ENCODE measurements around the gene SPOCK2.

GRCh38 chr10:71752606-71753451 lies 20.5 kb downstream of the VSIR start:
- RRBS: no CpG with 5 or more reads among the region's 14 CpGs

DNA sequence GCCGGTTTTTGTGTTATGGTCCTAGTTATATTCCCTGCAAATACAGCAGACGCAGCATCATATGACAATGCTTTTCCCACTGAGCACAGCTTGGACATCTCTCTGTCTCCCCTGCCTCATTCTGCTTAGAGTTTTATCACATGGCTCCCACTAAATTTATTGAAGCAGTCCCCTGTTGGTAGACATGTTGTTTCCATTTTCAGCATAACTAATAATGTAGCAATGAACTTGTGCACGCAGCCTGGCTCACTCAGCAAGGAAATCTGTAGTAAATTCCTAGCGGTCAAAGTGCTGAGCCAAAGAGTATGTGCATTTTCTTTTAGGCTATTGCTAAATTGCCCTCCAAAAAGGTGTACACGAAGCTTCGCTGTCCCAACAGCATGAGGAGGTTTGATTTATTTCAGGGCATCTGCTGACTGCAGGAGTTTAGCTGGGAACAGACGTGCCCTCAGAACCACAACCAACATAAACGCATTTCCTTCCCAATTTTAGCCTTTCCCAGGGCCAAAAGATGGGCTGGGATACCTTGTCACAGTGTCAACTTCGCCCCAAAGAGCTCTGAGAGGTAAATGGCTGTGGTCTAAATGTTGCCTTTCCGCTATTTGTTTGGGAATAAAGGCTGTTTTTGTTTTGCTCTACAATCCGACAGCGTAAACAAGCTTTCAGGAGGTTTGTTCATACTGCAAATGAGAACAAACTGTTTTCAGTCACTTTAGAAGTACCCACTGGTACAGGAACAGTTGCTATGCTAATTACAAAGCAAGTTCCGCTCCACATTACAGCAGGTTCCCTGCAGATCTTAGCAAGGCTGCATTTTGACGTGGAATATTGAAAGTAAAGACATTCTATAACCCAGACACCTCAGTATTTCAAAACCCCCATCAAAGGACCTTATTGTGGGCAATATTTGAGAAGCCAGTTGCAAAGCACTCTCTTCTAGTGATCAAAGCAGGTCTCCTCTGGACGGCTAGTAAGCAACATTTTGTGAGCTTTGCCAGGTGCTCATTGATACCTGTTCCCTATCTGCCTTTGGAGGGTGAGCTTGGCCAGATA lies 16.8 kb downstream of the VSIR start:
- RRBS: no CpG with 5 or more reads among the region's 15 CpGs

- RRBS: 55% methylated on average over 5 of the region's 17 CpGs
Observed at GRCh38 chr10:71766028-71766432, 7.3 kb downstream of the VSIR start.

DNA sequence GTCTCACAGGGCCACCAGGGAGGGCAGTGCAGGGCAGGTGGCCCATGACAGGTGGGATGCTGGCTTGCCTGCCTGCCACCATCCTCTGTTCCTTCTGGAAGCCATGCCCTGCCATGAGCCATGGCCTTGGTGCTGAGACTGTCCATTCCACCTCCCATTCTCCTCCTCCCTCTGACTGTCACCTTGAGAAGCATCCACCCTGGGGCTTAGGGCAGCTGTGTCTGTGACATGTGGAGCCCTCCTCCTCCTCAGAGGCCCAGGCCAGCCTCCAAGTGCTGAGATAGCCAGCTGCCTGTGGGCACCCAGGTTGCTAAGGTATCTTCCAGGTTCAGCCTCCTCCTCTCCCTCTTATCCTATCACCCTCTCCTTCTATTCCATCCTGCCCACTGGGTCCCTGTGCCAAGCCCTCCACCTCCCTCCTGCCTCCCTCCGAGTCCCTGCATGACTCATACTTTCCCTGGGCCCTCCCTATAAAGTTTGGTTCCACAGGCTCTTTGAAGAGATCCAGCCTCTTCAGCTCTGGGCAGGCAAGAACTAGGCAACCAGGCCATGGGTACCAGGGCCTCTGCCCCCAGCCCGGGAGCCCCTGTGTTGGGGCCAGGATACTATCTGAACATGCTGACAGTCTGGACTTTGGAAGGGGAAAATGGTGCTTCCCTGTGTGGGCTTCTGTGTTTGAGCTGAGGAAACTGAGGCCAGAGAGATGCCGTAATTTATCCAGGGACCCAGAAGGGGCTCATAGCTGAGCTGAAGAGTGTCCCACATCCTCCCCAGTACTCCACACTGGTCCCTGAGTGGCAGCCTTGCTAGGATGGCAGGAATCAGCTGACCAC lies 1.2 kb downstream of the VSIR start:
- RRBS: no CpG with 5 or more reads among the region's 3 CpGs

- RRBS: 68% methylated on average over 9 of the region's 41 CpGs
Observed at GRCh38 chr10:71805557-71806594, 32.6 kb upstream of the VSIR start.

- RRBS: no CpG with 5 or more reads among the region's 9 CpGs
Observed at GRCh38 chr10:71817809-71818282, 33.2 kb downstream of the PSAP start.

GRCh38 chr10:71818283-71819433 lies 32.4 kb downstream of the PSAP start:
- RRBS: 58% methylated on average over 1 of the region's 15 CpGs

GRCh38 chr10:71840165-71840825 lies 10.8 kb downstream of the PSAP start:
- RRBS: no CpG with 5 or more reads among the region's 6 CpGs

DNA sequence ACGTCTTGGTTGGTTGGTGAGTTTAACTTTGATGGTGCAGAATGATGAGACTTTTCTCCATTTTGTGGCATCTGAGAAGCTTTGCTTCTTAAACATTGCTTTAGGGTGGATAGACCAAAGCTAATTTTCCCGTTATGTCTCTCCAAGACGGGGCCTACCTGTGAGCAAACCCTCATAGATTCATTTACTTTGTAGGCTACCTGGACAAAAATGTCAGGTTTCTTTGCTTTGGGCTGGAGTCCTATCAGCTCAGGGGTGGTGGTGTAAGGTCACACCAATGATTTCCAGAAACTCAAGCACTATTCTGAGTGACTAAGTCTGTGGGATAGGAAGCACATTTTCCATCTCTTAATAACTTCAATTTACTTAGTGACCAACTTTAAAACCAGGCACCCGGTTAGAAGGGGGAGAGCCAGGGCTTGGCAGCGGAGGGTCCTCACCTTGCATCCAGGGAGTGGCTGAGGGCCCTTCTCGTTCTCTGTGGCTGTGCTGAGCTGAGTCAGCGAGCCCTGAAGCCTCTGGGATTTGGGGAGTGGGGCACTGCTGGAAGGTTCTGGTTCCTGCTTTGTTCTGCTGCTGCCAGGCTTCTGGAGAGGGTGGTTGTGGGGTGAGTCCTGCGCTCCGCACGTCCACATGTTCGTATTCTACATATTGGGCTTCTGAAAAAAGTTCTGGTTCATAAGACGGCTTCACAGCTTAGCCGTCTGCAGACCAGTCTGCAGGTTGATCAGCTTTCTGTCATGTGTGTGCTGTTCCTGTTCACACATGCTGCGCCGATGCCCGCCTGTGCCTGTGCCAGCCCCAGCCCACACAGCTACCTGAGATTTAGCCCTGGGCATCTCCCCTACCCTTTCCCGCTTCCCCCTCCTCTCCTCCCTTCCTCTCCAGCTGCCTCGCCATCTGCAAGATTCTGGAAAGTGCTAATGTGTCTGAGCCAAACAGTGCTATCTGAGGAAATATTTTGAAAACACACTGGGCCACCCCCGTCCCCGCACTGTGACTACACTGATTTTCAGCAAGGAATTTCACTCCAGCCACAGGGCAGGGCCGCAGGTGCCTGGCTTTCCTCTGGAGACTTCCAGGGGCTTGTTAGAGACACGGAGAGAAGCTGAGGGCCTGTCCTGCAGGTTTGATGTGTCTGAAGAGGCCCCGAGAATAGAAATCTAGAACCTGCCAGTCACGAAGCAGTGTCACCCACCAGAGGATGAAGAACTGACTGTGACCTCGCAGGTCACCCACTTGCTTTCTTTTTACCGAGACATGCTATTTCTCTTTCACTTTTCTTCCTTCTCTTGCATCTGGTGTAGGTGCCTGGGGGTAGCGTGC lies 7.0 kb downstream of the CHST3 start:
- RRBS: no CpG with 5 or more reads among the region's 27 CpGs

GRCh38 chr10:71981063-71981813 lies 17.0 kb downstream of the CHST3 start:
- RRBS: no CpG with 5 or more reads among the region's 13 CpGs

GRCh38 chr10:71998806-71999211 lies 34.6 kb downstream of the CHST3 start:
- RRBS: no CpG with 5 or more reads among the region's 5 CpGs

DNA sequence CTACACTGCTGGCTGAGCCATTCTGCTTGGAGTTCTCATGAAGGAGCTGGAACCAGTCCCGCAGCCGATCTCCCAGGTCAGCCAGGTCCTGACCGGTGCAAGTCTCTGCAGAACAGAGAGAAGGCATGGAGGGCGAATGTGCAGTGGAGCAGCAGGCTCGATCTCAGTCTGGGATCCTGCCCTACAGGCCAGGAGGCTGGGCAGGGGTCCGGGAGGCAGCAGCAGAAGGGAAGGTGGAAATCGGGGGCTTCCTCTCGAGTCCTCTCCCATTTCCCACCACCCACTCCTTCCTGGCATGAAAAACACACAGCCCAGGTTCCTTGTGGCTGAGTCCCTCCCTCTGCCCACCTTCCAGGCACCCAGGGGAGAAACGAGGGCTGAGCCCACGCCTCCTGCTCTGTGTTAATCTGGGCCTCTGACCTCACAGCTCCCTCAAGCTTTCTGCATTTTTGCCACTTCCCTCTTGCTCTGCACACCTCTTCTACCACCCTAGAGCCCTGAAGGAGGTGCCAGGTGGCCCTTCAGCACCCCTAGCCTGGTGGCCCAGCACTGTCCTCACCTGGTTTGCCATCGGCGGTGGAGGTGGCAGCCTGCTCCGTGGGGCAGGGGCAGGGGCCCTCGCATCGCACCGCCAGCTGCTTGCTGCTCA lies 20.6 kb downstream of the SPOCK2 start:
- RRBS: 65% methylated on average over 4 of the region's 16 CpGs

GRCh38 chr10:72075354-72076287 lies 12.7 kb downstream of the SPOCK2 start:
- RRBS: no CpG with 5 or more reads among the region's 15 CpGs

DNA sequence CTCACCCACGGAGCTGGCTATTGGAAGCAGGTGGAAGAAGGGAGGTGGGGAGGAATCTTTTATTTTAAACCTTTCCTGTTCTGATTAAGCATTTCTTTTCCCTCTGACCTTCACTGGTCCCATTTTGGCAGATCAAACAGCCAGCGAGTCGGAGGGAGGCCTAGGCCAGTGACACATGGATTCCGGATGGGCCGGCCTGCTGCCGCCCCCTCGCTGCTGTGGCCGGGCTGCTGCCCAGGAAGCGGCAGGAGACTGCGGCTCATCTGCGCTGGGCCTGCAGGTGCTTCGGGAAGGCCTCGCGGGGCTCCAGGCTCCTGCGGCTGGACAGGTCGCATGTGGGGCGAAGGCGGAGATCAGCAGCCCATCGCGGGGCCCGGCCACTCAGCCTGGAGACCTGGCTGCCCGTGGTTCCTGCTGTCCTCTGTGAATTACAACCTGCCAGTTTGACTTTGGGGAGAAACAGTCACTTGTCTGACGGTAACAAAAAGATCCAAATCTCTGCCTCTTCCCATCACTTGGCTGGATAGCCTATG lies 1.9 kb downstream of the SPOCK2 start:
- RRBS: no CpG with 5 or more reads among the region's 23 CpGs

DNA sequence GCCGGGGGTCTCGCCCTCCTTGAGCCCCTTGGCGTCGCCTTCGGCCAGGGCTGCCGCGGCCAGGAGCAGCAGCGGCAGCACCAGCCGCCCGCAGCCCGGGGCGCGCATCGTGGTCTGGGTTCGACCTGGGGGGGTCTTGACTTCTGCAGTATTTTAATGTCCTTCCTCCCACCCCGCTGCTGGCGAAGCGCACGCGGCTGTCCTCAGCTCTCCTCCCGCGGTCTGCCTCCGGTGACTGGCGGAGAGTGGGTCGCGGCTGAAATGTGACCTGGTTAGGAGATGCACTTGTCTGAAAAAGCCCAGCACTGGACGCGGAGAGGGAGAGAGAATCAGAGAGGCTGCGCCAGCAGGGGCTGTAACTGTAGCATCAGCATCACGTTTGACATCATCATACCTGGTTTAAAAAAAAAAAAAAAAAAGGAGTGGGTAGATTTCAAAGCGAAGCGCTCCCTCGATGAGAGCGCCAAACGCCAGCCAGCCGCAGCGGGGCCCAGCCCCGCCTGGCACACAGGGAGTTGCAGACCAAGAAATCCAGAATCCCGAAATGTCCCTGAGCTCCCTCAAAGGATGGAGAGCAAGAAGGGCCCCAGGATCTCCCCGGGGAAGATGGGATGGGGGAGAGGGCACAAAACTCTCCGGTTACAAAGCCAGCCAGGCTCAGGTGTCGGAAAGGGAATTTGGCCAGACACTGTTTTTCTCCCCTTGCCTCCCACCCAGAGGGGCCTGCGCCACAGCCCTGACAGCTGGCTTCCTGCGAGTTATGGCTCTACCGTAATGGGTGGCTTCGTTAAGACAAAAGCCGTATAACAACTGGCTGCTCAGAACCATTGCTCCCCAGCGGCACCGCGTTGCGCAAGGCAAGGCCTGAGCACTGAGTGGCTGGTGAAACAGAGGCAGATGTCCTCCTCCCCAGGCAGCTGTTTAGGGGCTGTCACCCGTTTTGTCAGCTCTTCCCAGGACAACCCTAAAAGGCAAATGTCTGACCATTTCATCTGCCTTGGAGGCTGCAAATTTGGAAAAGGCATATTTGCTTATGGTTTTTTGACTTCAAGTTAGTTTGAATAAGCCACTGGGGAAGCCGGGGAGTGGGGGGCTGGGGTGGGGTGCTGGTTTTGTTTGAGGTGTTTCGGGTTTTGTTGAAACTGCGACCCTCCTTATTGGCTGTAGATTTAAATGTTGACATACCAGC lies at the start of gene SPOCK2:
TSS of gene SPOCK2 (minus strand) at position 331 of the 1,189 bp plus-strand sequence.
- RRBS: 3% methylated on average over 8 of the region's 55 CpGs

DNA sequence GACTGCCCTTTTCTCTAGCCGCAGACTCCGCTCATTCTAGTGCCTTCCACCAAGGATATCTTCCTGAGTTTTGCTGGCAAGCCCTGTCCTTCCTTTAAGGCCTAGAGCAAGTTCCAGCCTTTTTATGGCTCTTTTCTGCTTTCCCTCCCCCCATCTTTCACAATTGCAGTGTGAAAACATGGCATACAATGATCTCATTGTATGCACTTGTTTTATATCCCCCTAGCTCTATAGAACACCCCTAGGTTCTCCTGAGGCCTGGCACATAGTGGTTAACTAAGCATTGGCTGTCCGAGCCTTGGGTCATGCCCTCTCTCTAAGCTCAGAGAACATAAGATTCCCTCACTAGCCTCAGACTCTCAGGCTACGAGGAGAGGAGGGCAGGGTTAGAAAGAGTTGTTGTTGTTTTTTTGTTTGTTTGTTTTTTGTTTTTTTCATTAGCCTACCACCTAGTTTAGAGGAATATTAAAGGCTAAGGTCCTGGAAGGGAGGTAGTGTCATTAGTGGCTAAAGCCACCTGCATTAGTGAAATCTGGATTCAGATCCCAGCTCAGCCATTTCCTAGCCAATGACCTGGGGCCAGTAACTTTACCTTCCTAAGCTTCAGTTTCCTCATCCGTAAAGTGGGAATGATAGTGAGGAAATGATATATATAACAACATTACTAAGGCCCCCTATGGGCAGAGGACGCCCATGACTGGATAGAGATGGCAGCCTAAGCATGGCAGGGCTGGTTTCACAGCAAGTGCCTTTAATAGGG lies 4.8 kb downstream of the DDIT4 start:
- RRBS: no CpG with 5 or more reads among the region's 6 CpGs

- RRBS: no CpG with 5 or more reads among the region's 69 CpGs
Observed at GRCh38 chr10:72297590-72298545, 24.1 kb downstream of the DDIT4 start.

GRCh38 chr10:72305435-72305915 lies 31.8 kb downstream of the DDIT4 start:
- RRBS: no CpG with 5 or more reads among the region's 7 CpGs

DNA sequence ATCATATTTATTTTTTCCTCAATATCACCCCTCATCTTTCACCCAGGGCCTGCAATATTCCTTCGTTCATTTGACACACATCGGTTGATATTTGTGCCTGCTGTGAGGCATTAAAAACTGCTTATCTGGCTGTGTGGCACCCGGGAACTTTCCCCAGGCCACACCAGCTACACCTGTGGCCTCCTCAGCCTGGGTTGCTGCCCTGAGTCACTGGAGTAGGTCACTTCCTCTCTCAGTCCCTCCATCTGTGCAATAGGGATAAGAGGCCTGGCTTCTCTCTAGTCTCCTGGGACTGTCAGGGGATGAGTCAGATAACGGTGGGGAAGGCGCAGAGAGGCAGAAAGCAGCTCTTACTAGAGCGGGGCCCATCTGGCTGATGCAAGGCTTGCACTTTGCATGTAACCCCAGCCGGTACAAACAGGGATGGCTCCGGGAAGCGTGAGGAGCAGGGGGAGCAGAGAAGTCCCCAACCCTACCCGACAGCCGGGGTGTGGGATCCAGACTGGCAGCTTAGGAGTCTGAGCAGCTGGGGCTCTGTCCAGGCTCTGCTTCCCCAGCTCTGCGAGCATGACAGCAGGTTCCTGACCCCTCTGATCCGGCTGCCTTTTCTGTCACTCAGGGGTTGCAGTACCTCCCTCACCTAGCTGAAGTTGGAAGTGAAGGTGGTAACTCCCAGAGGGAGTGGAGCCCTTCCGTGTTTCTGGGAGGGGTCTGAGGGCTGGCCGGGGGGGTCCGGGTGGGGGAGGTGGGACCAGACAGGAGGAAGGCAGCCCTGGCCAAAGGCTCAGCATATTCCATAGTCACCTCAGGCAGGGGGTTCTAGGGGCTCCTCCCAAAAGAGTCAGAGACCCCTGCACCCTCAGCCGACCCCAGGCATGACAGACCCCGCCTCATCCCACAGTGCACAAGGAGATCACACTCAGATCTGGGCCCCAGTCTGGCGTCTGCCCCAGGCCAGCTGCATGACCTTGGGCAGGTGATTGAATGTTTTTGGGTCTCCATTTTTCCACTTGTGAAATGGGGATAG lies 33.8 kb downstream of the DNAJB12 start:
- RRBS: 11% methylated on average over 6 of the region's 19 CpGs

DNA sequence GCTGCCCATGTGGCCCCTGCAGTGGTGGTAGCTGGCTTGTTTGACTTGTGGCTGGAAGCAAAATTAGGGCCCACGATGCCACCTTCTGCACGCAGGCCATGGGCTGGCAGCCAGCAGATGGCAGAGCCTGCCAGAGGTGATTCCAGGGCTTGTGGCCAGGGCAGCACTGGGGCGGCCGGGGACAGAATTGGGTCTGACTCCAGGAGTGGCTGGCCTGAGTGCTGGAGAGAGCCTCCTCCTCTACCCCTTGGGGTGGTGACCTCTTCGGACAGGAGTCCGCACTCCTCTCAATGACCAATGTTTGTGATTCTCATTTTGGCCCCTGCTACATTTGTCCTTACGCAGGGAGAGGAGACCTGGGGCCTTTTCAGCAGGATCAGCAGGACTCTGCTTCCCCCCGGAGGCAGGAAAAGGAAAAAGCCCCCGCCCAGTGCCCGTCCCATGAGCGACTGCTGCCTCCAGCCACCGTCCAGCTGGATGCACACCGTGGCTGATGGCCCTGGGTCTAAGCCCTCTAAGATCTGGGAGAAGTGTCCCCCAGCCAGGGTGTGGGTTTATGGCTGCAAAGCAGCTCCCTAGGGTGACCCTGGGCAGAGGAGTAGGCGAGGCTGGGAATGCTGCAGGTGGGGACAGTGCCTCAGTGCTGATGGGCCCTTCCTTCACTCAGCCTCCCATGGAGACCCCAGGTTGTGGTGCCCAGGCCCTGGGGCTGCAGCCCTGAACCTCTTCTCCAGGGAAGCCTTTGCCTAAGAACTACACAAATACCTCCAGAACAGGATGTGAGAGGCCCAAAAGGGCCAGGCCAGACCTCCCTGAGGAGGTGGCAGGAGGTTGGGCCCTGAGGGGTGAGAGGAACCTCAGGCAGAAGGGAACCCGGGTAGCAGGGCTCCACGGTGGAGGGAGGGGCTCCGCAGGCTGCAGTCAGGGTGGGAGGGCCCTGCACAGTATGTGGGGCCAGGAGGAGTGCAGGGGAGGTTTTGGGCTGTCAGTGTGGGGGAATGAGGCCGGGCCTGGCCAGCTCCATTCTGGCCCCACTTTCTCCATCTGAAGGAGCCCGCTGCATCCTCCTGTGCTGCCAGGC lies 26.3 kb downstream of the DNAJB12 start:
- RRBS: no CpG with 5 or more reads among the region's 19 CpGs